ENCODE measurements around the genes TSPAN18 and SYT13.

DNA sequence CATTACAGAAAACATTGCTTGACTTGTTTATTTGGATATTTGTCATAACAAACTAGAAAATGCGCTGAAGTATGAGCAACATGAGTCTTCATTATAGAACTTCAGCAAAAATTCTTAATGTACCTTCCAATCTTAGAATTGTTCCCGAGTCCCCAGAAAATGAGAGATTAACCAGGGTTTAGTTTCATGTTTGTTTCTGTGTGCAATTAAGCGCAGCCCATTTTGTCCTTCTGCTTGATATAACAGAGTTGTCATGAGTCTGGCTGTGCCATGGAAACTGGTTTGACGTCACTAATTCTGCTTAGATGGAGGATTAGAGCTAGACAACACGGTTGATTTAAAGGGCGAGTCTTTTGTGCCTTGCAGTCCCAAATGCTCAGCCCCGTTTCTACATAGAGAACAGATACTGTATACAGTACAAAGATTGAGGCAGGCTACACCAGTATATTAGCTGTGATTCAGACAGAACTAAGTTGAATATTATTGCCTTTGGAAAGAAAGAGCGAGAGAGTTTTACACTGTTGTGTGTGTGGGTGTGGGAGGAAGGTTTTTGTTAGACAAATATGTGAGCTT, 45.6 kb upstream of the ALKBH3 start:
- PRO-cap, 2 experiments, result no peak in any of the 2 experiments
- RAMPAGE, long total RNA, 5 experiments, result no peak in any of the 5 experiments

GRCh38 chr11:44017739-44018392, 29.9 kb upstream of the ACCSL start:
- PRO-cap, 2 experiments, result peak in 1 of 2 experiments; most common plus-strand start chr11:44018046 (in 1); most common minus-strand start chr11:44017883 (in 1)
- RAMPAGE, long total RNA, 5 experiments, result no peak in any of the 5 experiments

GRCh38 chr11:44032719-44033393, 14.9 kb upstream of the ACCSL start:
- PRO-cap, 2 experiments, result peak in 1 of 2 experiments; most common plus-strand start chr11:44033020 (in 1)
- RAMPAGE, long total RNA, 5 experiments, result no peak in any of the 5 experiments

- PRO-cap, 2 experiments, result peak in 1 of 2 experiments; most common minus-strand start chr11:44066847 (in 1)
- RAMPAGE, long total RNA, 5 experiments, result no peak in any of the 5 experiments
Measured at GRCh38 chr11:44066721-44067326, 754 bp downstream of the ACCS start.

GRCh38 chr11:44238469-44238969, 71.4 kb downstream of the ALX4 start:
- PRO-cap, 2 experiments, result no peak in any of the 2 experiments
- RAMPAGE, long total RNA, 5 experiments, result no peak in any of the 5 experiments

DNA sequence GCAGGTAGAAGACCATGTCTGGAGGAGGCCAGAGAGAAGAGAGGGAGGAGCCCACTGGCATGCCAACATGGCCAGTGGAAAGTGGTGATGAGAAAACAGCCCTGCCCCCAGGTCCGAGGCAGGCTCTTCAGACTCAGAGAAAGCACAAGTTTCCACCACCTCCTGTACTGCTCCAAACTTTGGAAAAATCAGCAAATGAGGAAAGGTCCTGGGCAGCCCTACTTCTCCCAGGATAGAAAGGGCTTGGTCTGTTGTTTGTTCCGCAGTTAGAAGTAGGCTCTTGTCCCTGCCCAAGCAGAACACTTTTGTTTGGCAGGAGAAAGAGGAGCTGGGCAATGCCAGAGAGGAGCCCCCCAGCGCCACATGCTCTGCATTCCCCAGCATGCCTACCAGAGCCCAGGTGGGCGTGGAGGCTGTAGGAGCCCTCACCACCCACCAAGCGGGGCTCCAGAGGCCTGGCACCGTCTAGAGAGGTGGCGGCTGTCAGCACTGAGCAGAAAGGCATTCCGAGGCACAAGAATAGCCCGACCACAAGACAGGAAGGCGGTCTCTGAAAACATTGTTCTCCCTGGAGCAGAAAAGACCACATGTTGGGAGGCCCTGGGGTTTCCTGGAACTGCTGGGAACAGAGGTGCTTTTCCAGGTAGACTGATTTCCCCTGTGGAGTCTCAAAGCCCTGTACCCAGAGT, 90.3 kb upstream of the CD82 start:
- PRO-cap, 2 experiments, result peak in 1 of 2 experiments; most common plus-strand start position 297 of the sequence (in 1); most common minus-strand start position 172 of the sequence (in 1)
- RAMPAGE, long total RNA, 5 experiments, result no peak in any of the 5 experiments

DNA sequence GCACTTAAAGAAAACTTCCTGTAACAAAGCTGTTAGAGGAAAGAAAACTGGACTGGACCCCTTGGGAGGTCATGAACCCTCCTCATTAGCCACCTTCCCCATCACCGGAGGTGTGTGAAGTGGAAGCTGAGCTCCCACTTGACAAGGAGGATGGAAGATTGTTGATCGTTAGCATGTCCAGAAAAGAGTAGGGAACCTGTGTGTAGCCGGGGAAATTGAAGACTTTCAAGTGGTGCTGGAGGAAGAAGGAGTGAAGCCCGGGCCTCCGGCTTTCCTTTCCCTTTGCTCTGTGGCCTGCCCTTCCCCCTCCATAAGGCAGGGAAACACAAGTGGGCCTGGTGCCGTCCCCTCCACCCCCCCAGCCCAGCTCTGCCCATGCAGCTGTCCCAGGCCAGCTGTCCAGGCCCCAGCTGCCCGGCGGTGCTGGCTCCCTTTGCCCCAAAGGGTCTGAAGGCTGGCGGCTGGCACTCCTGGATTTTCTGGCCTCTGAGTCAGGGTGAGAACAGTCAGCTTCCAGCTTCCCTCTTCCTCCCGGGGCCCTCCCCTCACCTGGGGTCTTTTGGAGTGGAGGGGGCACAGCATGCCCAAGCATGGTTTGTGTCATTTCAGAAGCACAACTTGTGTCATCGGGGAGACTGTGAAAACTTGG, 27.7 kb downstream of the CD82 start:
- PRO-cap, 2 experiments, result no peak in any of the 2 experiments
- RAMPAGE, long total RNA, 5 experiments, result no peak in any of the 5 experiments

GRCh38 chr11:44726612-44727826, at the start of gene TSPAN18:
Gene TSPAN18 (plus strand): TSS chr11:44726962.
- PRO-cap, 2 experiments, result peak in 1 of 2 experiments; most common plus-strand start chr11:44726988 (in 1); most common minus-strand start chr11:44726862 (in 1)
- RAMPAGE, long total RNA, 5 experiments, result start-site peak on the plus strand in 2 of 5 experiments, at chr11:44727258-44727551 at its widest, 6 to 12 reads per replicate

DNA sequence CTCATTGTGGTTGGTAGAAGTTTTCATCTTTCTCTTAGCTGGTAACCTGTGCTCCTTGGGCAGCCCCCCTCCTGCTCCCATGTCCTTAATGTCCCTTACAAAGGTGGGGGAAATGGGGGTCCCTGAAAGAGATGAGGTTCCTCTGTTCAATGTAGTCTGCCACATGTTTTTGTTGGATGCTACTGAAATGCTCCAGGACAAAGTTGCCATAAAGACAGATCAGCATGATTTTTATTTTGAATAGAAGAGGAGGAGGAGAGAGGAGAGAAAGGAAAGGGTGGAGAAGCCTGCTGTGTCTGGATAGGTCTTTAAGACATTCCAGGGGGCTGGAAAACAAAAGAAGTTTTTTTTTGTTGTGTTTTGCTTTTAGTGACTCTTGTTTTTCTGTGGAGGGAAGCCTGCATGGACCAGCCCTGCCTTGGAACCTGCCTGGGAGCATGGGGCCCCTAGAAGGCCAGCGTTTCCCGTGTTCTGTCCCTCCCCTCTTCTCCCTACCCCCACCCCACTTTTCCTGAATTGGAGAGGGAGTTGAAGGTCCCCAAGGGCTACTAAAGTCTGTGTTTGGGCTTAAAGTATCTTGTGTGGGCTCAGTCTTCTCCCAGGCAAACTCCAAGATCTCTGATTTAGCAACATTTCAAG, 2.3 kb downstream of the TSPAN18 start:
- PRO-cap, 2 experiments, result no peak in any of the 2 experiments
- RAMPAGE, long total RNA, 5 experiments, result no peak in any of the 5 experiments

GRCh38 chr11:44893098-44893738, 57.5 kb downstream of the TP53I11 start:
- PRO-cap, 2 experiments, result no peak in any of the 2 experiments
- RAMPAGE, long total RNA, 5 experiments, result no peak in any of the 5 experiments

DNA sequence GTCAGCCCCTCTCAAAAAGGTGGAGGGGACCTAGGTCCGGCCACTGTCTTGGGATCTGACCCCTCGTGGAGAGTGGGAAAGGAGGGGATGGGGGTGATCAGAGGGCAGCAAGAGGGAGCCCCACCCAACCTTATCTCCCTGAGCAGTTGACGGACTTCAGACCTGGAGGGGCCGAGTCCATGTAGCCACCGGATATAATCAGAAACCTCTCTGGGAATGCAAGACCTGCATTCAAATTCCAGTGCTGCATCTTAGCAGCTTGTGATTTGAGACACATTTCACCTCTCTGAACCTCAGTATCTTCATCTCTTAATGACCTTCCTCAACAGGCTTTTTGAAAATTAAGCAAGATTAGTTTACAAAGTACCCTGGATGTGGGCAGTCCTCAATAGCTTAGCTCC, 44.0 kb downstream of the TP53I11 start:
- PRO-cap, 2 experiments, result no peak in any of the 2 experiments
- RAMPAGE, long total RNA, 5 experiments, result no peak in any of the 5 experiments

DNA sequence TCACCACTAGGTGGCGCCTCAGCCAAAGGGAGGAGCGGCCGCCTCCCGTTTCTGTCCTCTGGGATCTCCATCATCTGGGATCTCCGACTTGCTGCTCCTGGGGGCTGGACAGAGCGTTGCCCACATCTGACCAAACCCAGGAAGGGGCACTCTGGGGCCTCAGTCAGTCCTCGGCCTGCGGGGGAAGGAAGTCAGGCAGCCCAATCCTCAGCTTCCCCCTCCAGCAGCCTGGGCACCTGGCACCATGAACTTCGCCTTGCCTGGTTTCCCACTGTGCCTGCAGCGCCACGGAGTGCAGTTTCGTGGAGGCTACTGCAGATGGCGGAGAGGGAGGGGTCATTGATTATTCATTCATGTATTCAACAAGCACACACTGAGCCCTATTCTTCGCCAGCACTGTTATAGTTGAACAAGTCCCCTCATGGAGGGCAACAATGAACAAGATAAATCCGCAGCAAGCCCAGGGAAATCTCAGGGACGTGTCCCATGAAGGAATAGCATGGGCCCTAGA, 23.4 kb downstream of the TP53I11 start:
- PRO-cap, 2 experiments, result no peak in any of the 2 experiments
- RAMPAGE, long total RNA, 5 experiments, result no peak in any of the 5 experiments

DNA sequence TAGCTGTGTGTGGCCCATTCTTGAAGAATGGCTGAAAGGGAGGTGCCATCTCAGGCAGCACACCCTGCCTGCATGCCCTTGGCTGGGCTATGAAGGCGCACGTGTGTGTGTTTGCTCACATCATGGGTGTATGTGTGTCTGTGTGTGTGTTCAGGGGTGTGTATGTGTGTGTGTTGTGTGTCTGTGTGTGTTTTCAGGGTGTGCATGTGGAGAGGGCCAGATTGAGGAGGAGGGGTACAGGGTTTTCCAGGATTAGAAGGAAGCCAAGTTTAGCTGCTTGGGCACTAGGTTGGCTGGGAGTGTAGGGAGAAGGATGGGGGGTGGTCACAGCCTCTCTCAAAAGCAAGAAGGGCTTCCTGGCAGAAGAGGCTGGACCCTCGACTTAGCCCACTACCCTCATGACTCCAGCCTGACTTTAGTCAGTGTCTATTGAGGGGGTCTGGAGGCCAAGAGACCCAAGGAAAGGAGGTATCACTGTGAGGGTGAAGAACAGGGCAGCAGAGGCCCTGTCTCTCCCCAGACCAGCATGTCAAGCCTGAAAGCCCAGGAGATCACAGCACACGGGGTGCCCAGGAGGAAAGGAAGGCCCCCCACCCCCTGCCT, 16.4 kb downstream of the TP53I11 start:
- PRO-cap, 2 experiments, result no peak in any of the 2 experiments
- RAMPAGE, long total RNA, 5 experiments, result no peak in any of the 5 experiments

DNA sequence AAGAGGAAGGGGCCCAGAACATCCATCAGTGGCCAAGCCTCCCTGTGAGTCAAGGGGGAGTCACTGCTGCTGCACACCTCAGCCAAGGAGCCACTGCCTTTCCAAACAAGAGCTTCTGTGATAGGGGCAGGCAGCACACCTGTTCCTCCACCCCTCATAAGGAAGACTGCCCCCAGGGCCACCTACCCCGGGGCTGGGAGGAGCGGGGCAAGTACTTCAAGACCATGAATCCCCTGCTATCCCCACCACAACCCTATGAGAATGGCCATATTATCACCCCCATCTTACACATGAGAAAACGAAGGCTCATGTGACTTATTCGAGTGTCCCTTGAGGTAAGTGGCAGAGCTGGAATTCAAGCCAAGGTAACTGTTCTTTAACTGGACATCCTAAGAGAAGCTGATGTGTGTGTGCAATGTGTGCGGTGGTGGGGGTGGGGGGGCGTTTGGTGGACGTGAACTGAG, 5.6 kb downstream of the TP53I11 start:
- PRO-cap, 2 experiments, result peak in 1 of 2 experiments; most common plus-strand start position 108 of the sequence (in 1)
- RAMPAGE, long total RNA, 5 experiments, result no peak in any of the 5 experiments

- PRO-cap, 2 experiments, result no peak in any of the 2 experiments
- RAMPAGE, long total RNA, 5 experiments, result no peak in any of the 5 experiments
Measured at GRCh38 chr11:45083382-45083927, 63.0 kb upstream of the PRDM11 start.

GRCh38 chr11:45180536-45181366, 34.3 kb downstream of the PRDM11 start:
- PRO-cap, 2 experiments, result peak in 2 of 2 experiments; most common plus-strand start chr11:45181036 (in 2); most common minus-strand start chr11:45180610 (in 2)
- RAMPAGE, long total RNA, 5 experiments, result no peak in any of the 5 experiments

- PRO-cap, 2 experiments, result no peak in any of the 2 experiments
- RAMPAGE, long total RNA, 5 experiments, result no peak in any of the 5 experiments
Measured at GRCh38 chr11:45226795-45227612, 59.1 kb downstream of the SYT13 start.

GRCh38 chr11:45285671-45286947, at the start of gene SYT13:
Gene SYT13 (minus strand): TSS chr11:45286341.
- PRO-cap, 2 experiments, result peak in 2 of 2 experiments; most common plus-strand start chr11:45286418 (in 1); most common minus-strand start chr11:45286272 (in 1)
- RAMPAGE, long total RNA, 5 experiments, result start-site peak on the minus strand in 3 of 5 experiments, at chr11:45286220-45286325 at its widest, 37 to 300 reads per replicate

DNA sequence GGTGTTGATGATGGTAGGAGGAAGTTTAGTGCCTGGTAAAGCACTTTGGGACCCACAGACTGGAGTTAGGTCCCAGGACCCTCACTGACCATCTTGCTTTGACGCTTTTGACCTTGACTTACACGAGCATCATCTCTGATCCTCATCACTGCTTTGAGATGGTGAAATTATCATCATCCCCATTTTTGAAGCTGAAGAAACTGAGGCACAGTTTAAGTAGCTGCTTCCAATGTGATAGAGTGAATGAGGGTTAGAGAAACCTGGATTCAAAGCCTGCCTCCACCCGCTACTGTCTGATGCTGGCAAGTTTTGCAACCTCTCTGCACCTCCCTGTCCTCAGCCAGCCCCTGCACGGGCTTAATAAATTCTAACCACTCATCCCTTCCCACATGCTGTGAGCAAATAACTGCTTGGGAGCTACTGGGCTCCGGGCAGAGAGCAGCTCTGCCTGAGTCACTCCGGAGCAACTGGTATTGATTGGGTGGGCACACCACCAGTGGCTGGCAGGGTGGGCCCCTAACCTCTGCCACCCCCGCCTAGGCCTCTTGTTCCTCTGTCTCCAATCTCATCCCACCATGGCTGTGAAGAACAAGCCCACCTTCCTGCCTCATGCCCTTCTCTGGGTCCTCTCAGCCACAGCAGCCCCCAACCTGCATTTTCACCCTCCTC, 104.2 kb upstream of the SYT13 start:
- PRO-cap, 2 experiments, result no peak in any of the 2 experiments
- RAMPAGE, long total RNA, 5 experiments, result no peak in any of the 5 experiments

DNA sequence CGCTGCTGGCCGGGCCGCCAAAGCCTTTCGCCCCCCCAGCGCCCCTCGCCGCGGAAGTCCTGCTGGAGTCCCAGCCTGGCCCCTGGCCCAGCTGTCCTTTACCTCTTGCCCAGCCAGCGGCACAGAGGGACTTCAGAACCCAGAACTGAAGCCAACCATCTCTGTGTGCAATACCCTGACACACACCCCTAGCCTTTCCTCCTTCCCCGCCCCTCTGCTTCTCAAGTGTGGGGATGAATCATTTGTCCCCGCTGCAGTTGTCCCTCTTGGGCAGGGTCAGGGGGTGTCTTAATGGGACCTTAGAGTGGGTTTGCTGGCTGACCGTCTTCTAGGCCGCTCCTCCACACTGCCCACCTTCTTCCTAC, 453 bp upstream of the CHST1 start:
- PRO-cap, 2 experiments, result peak in 2 of 2 experiments; most common minus-strand start position 147 of the sequence (in 2)
- RAMPAGE, long total RNA, 5 experiments, result no peak in any of the 5 experiments

All from thyroid gland (tissue), 7 donors.